ENCODE measurements around the genes ABCB8, ASIC3 and NUB1.

GRCh38 chr7:150901104-150901796 is 48.9 kb downstream of the AOC1 start:
- PRO-cap = no peak

GRCh38 chr7:150951228-150951868 is 26.8 kb downstream of the KCNH2 start:
- PRO-cap = no peak

DNA sequence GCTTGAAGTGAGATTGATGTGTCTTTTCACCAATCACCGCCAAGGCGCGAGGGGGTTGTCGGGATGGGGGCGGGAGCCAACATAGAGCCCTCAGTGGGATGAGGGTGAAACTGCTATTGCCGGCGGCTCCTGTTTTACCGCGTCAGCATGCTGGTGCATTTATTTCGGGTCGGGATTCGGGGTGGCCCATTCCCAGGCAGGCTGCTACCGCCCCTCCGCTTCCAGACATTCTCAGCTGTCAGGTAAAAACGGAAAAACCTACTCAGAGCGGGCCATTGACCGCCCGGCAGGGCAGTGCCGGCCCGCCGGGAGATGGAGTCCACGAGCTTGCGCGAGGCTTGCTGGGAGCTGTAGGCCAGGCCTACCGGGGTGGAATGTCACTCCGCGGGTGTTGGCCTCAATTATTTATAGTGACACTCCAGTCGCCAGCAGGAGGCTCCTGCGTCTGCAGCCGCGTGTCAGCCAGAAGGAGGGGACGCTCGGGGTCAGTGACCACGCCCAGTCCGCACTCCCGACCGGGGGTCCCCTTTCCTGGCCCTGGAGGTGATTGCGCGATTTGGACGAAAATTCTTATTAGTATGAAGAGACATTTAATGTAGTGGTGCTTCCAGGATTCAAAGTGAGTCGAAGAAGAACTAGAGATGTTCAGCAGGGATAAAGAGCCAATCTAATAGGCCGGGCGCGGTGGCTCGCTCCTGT is at the start of gene ABCB8:
ABCB8 (plus strand) TSS at position 82 of the 699 bp plus-strand sequence.
- PRO-cap = bidirectional peak, plus-strand start at position 93 of the sequence, minus-strand start outside the sequence; bidirectional peak, plus-strand start at position 465 of the sequence, minus-strand start at position 314 of the sequence

DNA sequence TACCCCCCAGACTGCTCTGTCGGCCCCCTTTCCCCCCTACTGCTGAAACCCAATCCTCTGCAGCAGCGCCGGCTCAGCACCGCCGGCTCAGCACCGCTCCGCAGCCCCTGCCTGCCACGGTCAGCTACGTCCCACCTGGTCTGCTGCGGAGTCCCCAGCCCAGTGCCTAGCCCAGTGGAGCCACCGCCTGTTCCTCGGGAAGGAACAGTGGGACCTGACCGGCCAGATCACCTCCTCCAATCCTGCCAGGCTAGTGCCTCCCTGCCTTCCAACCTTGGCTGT is at the start of gene ASIC3:
ASIC3 (plus strand) TSS at position 56 of the 282 bp plus-strand sequence.
- PRO-cap = no peak

GRCh38 chr7:151060899-151061738 is 1.7 kb downstream of the SLC4A2 start:
- PRO-cap = unidirectional peak, minus-strand start at chr7:151061065

DNA sequence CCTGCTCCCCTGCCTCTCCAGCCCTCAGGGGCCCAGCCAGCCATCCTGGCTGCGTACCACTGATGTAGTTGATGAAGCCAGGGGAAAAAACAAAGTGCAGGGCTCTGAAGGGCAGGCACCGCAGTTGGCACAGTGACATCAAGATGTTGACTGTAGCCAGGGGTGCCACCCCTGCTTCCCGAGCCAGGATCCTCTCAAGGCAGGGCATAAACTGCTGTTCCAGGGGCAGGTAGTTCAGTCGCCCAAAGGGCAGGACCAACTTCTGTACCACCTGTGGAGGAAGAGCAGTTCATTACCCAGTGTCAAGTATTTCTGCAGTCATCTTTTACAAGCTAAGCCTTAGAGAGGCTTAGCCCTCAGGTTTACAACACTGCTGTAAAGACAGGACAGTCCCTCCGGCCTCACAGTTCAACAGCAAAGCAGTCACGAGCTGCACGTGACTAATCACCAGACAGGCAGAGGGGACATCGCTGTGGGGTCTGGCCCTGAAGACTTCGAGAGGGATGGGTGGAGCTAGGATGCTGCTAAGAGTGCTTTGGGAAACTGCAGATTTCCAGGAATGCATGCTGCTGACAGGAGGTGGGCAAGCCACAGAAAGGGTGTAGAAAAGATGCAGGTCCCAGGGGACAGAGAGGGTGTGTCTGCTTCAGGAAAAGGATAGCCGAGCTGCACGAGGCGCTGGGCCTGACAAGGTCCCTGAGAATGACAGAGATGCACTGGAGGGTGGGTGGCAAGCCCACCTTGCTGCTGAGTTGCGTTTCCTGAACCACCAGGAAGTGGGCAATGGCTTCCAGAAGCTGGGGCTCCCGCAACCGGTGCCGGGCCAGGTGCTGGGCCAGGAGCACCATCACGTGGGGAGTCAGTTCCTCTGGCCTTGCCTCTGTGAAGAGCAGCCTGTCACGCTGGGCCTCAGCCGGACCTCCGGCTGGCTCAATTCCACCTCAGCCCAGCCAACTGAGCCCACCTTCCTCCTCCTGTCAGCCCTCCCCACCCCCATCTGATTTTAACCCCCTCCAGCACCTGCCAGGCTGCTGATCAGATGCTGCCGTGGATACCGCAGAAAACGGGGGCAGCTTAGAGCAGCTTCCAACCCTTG is 2.4 kb downstream of the FASTK start:
- PRO-cap = unidirectional peak, plus-strand start at position 497 of the sequence

DNA sequence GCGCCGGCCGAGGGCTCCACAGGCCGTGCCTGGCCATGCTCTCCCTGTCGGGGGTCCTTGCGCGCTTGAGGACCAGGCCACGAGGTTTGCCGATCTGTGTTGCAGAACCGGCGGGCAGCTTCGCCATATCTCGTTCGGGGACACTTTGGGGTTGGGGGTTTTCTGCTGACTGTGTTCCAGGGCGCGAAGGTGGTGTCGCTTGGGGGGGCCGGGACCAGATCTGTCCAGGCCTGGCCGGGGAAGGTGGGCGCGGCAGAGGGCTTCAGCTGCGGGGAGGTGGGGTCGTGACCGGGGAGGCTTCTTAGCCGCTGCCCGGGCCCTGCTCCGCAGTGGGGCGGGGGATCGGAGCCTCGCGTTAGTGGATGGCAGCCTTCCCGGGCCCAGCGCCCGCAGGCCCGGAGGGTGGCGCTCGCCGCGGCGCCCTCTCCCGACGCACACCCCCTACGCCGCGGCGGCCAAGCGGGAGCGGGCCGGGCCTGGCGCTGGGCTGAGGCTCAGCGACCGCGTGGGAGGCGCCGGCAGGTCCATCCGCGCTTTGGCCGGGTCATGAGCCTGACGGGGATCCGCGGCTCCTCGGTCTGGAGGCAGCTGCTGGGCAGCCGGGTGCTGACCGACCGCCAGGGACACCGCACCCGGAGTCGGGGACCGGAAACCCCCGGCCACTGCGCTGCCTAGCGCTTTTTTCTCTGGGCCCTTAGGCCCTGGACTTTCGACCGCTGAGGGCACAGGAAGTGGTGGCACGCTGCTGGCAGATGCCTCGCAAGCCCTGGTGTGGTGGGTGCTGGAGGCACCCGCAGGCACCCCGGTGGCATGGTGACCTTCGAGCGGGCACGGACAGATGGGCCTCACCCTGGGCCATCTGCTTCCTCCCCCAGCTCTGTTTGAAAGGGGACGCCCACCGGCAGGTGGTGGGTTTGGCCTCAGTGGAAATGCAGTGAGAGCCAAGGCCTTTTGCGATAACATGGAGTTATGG is 1.1 kb downstream of the AGAP3 start:
- PRO-cap = bidirectional peak, plus-strand start at position 449 of the sequence, minus-strand start at position 436 of the sequence

GRCh38 chr7:151089911-151090306 is 3.6 kb downstream of the AGAP3 start:
- PRO-cap = no peak

GRCh38 chr7:151117013-151117603 is 30.8 kb downstream of the AGAP3 start:
- PRO-cap = no peak

GRCh38 chr7:151142231-151143012 is 25.1 kb downstream of the GBX1 start:
- PRO-cap = no peak

- PRO-cap = no peak
Observed at GRCh38 chr7:151147176-151148246, 20.0 kb downstream of the GBX1 start.

DNA sequence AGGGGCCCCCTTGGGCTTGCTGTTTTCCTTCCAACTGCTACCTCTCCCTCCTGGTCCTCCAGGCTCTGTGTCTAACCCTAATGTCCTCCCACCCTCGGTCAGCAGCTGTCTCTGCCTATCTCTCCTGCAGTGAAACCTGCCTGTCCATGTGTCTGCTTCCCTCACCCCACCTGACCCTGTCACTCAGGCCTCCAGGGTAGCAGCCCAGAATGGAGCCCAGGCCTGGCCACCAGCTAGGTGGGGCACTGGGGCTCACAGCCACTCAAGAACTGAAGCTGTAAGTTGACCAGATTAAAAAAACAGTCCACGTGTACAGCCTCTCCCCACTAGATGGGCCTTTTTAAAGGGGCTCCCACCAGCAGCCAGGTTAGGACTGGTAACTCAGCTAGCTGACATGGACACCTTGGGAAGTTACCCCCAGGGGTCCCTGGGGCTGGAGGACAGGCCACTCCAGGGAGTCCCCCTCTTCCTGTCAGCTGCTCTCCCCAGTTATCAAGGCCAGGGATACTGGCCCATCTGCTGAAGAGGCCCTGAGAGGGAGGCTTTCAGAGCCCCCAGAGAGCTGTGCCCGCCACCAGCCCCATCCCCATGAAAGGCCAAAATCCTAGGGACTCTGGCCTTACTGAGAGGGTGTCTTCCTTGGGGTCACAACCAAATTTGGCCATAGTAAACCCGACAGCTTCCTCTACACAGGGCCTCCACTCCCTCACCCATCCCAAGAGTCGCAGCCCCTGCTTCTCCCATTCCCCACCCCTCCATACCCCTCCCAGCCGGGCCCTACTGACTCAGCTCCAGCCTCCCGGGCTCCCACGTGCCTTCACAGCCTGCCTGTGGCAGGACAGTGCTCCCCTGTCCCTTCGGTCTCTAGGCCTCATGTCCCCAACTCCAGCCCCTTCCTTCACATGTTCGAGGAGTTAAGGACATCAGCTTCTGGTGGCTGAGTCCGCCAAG is 1.3 kb downstream of the SMARCD3 start:
- PRO-cap = bidirectional peak, plus-strand start at position 841 of the sequence, minus-strand start at position 717 of the sequence

DNA sequence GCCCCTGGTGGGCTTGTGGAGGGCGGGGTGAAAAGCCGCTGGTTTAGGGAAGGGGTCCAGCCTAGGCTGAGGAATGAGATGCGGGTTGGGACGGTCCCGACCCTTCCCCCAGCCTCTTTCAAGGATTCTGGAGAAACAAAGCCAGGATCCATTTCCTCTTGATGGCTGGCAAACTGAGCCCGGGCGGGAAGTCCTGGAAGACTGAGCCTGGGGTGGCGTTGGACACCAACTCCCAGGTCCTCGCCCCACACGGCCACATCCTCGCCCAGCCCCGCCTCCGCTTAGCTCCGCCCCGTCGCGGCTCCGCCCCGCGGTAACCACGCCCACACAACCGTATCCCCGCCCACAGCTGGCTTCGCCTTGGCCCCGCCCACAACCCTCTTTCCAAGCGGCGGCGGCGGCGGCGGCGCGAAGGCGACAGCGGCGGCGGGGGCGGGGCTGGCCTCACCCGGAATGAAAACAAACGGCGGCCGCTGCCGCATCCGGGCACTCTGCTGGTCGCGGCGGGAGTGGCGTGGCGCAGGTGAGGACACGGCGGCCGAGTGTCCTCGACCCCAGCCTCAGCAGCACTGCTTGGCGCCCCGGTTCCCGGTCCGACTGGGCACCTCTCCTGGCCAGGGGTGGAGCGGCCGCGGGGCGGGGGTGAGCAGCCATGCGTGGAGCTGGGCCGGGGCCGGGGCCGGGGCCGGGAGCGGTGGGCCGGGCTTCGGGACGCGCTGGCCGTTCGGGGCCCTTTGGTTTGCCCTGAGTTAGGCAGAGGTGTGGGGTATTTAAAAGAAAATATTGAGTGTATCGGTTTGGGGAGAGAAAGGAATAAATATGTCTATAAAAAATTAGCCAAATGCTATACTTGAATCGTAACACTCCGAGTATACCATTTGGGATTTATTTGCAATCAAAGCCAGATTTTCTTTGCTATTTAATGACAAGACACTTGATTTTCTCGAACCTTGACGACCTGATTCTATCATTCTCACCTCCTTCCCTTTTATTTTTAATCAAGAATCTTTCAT is at the start of gene NUB1:
NUB1 (plus strand) TSS at position 489 of the 1,013 bp plus-strand sequence.
- PRO-cap = bidirectional peak, plus-strand start at position 501 of the sequence, minus-strand start at position 283 of the sequence

- PRO-cap = no peak
Observed at GRCh38 chr7:151394973-151395510, 14.8 kb downstream of the WDR86 start.

- PRO-cap = unidirectional peak, plus-strand start at chr7:151426764
Observed at GRCh38 chr7:151426305-151427087, 13.4 kb downstream of the CRYGN start.

- PRO-cap = no peak
Observed at GRCh38 chr7:151512351-151512969, 7.2 kb downstream of the RHEB start.

DNA sequence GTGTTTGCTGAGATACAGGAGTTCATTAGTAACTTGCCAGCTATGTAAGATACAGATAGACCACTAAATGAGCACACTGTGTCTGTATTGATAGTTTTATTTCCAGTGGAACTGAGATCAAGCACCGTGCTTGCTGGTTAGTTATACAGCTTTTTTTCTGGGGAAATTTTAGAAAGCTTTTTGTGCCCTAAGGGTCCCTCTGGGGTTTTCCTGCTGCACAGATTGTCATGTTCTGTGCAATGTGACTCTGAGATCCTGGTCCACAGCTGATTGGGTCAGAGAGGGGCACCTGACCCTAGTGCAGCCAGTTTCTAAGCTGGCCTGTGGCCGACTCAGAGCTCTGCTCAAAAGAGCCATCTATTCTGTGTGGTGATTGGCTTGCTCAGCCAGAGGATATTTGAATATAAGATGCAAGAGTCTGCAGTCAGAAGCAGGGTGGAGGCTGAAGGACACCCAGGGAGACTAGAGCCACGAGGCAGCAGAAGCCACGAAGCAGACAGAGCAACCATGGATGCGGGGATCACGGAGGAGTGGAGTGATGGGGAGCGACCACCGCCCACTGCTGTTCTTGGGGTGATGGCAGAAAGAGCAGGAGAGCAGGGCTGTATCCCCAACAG is 19.3 kb upstream of the RHEB start:
- PRO-cap = unidirectional peak, plus-strand start at position 433 of the sequence

GRCh38 chr7:151595899-151596332 is 76.2 kb upstream of the RHEB start:
- PRO-cap = no peak

DNA sequence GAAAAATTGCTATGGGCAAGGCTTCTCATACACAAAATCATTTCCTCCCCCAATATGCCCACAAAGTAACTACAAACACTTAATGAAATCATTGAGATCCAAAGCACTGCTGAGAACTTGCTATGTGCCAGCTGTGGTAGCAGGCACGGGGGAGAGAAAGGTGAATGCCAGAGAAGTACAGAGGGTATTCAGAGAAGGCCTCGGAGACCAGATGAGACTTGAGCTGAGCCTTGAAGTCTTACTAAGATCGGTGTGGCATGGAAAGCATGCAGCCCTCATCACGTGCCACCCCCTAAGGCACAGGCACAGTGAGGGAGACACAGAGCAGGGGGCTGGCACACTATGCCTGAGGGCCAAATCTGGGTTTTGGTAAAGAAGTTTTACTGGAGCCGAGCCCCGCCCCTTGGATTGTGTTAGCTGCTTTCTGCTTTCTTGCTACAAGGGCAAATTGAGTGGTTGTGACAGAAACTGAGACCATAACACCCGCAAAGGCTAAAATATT is 109.1 kb upstream of the RHEB start:
- PRO-cap = no peak

DNA sequence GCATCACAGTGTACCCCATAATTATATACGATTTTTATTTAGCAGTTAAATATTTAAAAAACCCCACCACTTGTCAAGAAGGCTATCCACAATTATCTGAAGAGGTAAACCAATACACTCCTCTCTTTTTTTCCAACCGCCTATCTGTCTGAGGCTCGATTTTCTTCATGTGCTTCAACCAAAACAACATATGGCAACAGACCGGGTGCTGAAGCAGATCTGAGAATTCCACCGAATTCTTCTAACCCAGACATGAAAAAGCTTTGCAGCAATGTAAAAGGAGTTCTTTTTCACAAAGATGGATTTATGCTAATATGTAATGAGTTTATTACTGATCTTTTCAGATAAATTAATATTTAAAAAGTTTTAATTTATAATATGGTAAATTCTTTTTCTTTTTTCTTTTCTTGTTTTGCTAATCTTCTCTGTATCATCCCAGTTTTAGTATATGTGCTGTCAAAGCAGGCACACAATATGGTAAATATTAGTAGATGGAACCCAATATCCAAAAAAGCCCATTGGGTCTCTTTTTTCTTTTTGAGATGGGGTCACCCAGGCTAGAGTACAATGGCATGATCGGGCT is 132.5 kb upstream of the RHEB start:
- PRO-cap = no peak

All from anterior vena cava (tissue), 1 donor.